Right common carotid artery plus branches (tissue), 1 donor: ENCODE measurements around the genes PGPEP1 and REX1BD.

DNA sequence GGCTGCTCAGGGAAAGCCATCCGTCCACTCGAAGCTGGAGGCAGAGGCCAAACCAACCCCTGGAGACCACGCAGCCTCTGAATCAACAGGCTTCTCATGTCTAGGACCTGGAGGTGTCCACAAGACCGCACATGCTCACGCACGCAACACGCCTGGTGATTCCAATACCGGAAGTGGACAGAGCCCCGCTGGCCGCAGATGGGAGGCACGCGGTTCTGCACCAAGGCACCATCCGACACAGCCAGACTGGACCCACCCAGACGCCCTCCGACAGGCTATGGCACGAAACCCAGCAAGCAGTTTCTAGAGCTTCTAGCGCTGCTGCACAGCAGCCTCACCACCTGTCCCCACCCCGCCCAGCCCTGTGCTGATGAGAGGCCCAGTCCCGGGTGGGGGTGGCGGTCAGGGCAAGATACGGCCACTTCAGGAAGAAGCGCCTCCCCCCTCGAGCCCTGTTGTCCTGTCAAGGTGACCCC lies 11.4 kb downstream of the LSM4 start:
- PRO-cap, result no peak

DNA sequence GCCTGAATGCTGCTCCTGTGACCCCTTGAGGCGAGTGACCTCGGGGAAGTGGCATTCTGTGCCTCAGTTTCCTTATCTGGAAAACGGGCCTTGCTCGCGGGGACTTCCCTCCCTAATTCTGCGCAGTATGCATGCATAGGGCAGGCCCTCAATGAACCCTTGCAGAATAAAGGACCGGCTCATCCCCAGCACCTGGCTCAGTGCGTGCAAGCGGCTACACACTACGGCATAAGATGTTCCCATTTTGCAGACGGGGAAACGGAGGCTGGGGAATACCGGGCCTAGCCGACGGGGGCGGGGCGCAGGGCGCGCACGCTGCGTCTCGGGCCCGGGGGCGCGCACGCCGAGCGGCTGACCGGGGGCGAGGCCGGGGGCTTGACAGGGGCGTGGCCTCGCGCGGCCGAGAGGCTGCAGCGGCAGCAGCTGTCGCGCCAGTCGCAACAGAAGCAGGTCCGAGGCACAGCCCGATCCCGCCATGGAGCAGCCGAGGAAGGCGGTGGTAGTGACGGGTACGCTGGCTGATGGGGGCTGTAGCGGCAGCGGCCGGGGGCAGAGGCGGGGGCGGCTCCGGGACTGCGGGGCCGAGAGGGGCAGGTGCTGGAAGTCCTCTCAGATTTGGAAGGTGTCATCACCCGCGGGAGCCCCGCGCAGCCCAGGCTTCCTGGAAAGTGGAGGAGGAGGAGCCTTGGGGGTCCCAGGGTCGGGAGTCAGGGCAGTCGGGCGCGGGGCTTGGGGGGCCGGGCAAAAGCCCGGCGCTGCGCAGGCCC lies at the start of gene PGPEP1:
Gene PGPEP1 (plus strand): TSS at position 392 of the 767 bp plus-strand sequence.
- PRO-cap, result bidirectional peak, plus-strand start at position 434 of the sequence, minus-strand start at position 297 of the sequence

DNA sequence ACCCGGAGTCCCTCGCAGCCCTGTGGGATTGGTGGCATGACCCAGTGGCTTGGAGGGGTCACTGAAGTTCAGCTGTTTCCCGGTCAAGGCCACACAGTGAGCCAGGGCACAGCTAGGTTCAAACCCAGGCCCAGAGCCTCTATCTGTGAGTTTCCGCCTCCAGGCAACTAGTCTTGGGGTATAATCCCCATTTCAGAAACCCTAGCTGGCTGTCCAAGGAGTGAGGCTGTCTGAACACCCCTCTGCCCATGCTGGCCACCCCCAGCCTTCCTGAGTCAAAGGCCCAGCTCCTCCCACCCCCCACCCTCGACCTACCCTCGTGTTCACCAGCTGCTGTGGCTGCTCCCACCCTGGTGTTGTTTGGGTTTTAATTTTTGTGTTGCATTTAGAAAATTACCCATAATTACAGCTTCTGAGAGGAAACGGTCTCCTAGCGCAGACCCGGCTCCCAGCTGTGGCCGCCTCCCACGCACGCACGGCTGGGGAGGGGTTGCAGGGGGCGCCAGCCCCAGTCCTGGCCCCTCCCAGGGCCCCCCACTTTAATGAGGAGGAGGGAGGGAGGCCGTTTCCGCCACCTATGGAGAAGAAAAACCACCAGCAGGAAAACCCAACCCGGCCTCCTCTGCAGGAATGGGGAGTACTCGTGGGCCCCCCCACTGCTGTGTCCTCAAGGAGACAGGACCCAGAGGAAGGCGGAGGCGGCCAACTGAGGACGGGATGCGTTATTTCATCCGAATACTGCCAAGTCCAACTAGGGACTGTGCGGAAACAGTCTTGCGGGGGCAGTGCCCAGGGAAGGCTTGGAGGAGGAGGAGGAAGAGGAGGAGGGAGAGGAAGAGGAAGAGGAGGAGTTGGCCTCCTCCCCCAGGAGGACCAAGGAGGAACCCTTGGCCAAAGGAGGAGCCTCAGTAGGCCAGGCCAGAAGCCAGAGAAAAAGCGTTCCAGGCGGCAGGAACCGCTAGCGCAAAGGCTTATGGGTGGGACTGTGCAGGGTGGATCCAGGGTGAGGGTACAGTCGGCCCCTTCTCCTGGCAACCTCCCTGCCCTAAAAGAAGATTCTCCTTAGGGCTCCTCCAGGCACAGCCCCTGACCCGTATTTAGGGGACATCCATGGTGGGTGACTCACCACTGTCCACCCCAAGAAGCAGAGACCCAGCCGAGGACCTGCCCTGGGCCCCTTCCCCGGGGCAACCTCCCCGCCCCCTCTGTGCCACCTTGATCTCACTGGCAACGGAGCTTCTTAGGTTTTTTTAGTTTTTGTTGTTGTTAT lies 4.0 kb upstream of the SSBP4 start:
- PRO-cap, result bidirectional peak, plus-strand start at position 908 of the sequence, minus-strand start at position 802 of the sequence

DNA sequence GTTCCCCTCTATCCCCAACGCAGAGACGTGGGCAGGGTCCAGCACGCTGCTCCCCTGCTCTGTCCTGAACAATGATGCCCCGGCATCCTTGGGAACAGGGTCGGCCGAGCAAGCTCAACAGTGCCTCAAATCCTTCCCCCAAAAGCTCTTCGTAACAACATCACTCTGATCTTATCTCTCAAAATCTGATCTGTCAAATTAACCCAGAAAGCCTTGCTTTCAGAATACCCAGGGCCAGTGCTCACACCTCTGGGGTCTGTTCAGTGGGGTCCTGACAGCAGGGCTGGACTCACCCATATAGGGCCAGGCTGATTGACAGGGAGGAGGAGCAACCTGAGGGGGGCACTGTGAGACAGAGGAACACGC lies 25.0 kb upstream of the ISYNA1 start:
- PRO-cap, result no peak

DNA sequence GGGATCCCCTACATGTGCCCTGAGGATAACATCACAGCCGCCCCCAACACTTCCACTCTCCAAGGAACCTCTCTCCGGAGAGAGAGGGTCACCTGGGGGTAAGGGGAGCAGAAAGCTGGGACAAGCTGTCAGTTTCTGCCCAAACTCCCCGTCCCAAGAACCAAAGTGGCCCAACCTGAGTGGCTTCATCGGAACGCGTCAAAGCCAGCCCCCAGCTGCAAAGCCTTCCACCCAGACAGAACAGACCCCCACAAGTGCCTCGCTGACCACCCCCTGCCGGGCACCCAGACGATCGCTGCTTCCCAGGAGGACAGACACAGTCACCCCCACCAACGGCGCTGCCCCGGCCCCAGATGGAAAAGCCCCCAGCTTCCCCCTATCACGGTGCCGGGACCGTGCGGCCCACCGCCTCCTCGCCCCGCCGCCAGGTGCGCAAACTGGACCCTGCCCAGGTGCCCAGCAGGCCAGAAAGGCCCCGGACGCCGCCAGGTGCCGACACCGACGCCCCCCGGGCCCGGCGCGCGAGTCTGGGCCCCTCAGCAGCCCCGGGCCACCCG lies 636 bp downstream of the ELL start:
- PRO-cap, result no peak

GRCh38 chr19:18541434-18542189 lies 1.8 kb downstream of the FKBP8 start:
- PRO-cap, result no peak

DNA sequence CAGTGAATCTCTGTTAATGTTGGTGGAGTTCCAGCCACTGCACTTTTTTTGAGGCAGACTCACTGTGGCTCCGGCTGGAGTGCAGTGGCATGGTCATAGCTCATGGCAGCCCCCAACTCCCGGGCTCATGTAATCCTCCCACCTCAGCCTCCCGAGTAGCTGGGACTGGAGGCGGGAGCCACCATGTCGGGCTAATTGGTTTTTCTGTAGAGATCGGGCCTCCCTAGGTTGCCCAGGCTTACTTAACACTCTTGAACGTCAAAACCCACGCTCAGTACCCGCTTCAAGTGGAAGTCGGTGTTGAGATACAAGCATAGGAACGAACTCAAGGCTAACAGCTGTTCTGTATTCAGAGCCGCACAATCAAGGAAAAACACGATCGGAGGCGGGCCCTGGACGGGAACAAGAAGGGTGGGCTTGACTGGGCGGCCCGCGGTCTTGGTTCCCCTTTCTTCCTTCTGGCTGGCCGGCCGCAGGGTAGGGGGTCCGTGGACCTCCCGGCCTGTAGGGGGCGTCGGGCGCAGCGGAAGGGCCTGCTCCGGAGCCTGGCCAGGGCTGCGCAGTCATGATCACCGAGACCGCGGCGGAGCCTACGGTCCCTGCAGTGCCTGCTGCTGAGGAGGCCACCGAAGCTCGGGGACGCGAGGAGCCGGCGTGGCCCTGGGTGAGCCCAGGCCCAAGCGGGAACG lies at the start of gene REX1BD:
Gene REX1BD (plus strand): TSS at position 562 of the 689 bp plus-strand sequence.
- PRO-cap, result unidirectional peak, plus-strand start at position 562 of the sequence

DNA sequence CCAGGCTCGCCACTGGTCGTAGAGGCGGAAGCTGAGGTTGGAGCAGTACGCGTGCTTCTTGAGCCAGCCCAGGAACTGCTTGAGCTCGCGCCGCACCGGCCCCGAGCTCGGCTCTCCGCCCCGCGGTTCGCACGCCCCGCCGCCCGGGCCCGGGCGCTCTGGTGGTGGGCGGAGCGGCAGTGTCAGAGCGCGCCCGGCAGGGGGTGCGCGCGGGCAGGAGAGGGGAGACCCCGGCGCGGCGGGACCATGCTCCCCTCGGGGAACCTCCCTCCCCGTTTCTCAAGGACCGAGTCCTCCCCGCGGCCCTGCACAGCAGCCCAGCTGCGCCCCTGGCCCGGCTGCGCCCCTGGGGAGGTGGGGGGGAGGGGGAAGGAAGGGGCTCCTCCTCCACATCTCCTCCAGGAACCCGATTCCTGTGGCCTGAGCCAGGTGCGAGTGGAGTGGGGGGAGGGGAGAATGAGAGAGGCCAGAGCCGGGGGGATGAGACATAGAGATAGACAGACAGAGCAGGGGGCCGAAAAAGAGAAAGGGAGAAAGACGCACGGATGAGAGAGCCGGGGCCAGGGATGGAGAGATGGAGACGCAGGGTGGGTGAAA lies 5.8 kb downstream of the REX1BD start:
- PRO-cap, result no peak

DNA sequence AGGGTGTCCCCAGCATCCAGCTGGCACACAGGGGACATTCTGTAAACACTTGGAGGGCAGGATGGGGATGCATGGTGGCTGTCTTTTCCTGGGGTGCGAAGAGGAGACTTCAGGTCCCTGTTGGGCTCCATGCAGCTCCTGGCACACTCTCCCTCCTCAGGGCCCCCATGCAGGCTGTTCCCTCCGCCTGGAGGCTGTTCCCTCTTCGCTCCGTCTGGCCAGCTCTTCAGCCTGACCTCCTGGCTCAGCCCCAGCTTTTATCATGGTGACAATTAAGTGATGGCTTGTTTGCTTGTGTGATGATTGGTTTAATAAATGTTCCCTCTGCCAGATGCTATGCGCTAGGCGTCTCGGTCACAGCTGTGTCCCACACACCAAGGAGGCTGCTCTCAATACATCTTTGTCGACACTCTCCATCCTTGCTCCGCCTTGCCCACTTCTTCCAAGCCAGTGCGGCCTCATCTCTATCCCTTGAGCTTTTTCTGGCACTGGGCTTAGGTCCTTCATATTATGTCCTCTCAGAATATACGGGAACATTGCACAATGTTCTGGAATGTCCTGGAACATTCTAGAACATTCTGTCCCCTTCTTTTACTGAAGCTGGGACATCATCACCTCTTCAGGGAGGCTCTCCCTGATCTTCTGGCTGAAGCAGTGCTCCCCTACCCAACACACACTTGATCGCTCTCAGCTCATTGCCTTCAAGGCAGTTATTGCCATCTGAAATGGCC lies 7.2 kb upstream of the KLHL26 start:
- PRO-cap, result unidirectional peak, minus-strand start at position 233 of the sequence; bidirectional peak, plus-strand start at position 637 of the sequence, minus-strand start at position 482 of the sequence

- PRO-cap, result bidirectional peak, plus-strand start at chr19:18660627, minus-strand start at chr19:18660351
These were observed 23.2 kb upstream of the CRTC1 start for GRCh38 chr19:18660042-18661012.

DNA sequence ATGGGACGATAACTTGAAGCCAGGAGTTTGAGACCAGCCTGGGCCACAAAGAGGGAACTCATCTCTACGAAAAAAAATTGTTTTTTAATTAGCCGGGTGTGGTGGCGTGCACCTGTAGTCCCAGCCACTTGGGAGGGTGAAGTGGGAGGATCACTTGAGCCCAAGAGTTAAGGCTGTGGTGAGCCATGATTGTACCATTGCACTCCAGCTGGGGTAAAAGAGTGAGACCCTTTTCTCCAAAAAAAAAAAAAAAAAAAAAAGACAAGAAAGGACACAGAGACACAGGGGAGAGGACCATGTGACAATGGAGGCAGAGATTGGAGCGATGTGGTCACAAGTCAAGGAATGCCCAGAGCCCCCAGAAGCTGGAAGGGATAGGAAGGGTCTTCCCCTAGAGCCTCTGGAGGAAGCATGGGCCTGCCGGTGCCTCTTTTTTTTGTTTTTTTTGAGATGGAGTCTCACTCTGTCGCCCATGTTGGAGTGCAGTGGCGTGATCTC lies 7.9 kb downstream of the CRTC1 start:
- PRO-cap, result no peak

- PRO-cap, result unidirectional peak, minus-strand start at chr19:18701104
These were observed 17.3 kb downstream of the CRTC1 start for GRCh38 chr19:18700204-18701724.

GRCh38 chr19:18708166-18708760 lies 24.8 kb downstream of the CRTC1 start:
- PRO-cap, result no peak

DNA sequence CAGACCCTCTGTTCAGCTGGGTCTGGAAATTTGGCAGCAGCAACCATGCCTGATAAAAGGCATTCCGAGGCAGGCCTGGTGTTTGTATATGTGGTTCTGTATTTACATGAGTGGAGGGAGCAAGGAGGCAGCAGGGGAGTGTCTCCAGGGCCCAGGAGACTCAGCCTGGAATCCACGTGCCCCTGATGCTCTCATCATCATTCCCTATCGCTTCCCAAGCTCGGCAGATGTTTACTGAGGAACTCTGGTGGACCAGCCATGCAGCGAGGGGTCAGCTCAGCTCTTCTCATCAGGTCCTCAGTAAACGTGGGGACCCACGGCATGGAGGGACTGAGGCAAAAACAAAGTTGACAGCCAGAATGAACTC lies 49.9 kb downstream of the CRTC1 start:
- PRO-cap, result no peak

DNA sequence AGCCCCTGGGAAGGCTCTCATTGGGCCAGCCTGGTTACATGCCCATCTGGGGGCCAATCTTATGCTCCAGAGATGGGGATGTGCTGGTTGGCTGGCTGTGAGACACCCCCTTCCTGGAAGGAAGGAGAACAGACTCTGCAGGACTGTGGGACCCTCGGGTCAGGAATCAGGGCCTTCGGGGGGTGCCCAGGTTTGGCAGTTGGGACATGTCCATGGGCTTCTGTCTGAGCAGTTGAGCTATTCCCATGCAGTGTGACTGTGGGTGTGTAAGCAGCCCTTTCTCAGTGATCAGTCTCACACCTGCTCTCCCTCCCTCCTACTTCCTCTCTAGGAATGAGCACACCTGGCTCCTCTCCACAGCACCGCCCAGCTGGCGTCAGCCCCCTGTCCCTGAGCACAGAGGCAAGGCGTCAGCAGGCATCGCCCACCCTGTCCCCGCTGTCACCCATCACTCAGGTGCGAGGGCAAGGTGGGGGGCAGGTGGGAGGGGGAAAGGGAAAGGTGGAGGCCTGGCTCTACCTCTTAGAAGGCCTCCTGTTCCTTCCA lies 26.0 kb downstream of the COMP start:
- PRO-cap, result no peak

DNA sequence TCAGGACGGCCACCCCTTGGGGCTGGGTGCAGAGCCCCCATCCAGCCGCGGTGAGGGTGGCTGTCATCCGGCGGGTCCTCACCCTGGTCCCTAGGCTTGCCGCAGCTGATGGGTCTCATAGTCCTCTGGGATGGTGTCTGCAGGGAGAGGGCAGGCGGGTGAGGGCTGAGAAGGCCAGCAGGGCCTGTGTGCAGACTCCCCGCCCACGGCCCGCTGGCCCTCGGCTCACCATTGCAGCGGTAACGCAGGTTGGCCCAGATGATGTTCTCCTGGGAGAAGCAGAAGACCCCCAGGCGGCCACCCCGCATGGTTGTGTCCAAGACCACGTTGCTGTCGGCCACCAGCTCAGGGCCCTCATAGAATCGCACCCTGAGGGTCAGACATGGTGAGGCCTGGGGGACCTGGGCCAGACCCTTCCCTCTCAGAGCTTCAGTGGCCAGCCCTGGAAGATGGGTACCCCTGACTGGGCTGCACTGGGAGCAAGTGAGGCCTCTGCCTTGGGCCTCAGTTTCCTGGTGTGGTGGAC lies 8.2 kb downstream of the COMP start:
- PRO-cap, result no peak

DNA sequence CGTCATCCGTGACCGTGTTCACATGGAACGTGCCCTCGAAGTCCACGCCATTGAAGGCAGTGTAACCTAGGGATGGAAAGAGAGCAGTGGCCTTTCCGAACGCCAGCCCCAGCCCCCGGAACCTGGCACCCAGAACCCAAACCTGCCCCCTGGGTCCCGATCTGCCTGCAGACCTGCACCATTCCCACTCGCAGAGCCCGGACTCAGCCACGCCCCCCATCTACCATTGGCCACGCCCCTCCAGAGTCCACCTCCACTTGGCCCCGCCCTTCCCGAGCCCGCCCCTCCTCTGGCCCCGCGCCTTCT lies 6.1 kb downstream of the COMP start:
- PRO-cap, result no peak

- PRO-cap, result no peak
These were observed 1.7 kb downstream of the UPF1 start for GRCh38 chr19:18833625-18833750.

- PRO-cap, result no peak
These were observed 16.8 kb downstream of the CERS1 start for GRCh38 chr19:18879005-18879622.

DNA sequence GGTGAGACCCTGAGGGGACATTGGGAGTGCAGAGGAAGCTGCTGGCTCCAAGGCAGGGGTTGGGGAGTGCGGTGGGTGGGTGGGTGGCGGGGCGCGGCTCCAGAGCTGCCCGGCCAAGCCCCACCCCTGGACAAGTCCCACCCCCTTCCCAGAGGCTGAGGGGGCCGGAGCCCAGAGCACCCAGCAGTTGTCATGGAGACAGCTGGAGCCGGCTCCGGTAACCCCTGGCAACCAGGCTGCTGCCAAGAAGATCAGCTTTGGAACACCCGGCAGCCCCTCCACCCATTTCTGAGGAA lies 1.8 kb downstream of the CERS1 start:
- PRO-cap, result no peak